Amniotic epithelial cell (primary cell): ENCODE results near the gene COX19.

DNA sequence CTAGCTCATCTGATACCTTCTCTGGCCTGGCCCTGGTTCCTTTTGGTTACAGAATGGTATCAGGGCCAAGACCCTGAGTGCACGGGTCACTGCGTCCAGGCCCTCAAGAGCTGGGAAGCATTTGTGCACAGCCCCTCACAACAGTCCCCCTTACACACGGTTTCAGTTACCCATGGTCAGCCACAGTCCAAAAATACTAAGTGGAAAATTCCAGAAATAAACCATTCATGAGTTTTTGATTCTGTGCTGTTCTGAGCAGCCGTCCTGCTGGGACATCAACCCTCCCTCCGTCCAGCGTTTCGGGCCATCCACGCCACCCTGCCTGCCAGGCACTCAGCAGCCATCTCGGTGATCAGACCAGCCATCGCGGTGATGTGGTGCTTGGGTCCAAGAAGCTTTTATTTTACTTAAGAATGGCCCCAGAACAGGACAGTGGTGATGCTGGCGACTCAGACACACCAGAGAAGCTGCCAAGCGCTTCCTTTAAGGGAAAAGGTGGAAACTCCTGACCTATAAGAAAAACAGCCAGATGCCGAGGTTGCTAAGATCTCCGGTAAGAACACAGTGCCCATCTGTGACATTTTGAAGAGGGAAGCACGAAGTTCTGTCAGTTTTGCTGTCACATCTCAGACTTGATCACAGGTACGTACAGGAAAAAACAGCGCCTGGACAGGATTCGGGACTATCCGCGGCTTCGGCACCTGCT is 8.6 kb downstream of the COX19 start:
- RRBS = no CpG with 5 or more reads among the region's 22 CpGs

- RRBS = 90% methylated on average over 6 of the region's 40 CpGs
Measured at GRCh38 chr7:967265-967934, 7.9 kb downstream of the COX19 start.

DNA sequence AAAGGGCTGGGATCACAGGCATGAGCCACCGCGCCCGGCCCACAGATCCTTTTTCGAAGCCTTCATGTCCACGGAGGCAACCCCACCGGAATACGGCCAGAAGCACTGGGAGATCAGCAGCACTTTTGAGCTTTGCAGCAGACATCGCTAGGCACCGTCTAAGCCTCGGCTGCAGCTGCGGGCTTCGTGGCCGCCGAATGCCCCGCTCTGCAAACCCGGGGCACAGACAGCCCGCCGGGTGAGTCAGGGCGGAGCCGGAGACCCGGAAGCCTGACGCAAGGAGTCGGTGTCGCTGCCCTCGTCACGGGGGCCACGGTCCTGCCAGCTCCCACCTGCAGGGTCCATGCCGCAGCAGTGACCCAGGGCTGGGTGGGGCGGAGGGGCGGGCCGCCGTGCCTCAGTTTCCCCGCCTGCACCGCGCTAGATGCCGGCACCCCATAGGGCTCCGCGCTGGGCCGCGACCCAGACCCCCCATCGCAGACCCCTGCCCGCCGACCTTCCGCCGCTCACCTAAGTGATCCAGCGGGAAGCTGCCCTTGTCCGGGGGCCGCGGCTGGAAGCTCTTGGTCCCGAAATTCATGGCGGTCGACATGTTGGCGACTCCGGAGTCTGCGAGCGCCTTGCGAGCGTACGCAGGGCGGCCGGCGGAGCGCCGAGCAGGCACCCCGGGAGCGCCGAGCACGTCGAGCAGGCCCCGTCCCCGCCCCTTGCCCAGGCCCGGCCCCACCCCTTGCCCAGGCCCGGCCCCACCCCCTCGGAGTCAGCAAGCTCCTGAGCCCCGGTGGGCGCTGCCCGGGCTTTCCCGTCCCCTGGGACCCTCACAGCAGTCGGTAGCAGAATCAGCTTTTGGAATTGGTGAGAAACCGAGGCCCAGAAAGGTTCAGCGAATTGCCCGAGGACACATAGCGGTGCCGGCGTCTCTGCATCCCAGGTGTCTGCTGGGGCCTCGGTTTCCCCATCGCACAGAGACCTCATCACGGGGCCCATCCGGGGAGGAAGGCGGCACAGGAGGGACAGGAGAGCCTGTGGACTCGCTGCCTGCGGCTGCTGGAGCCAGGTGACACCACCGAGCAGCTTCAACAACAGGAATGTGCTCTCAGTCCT is at the start of gene COX19:
Gene COX19, minus strand, starts transcription at position 632 of the 1,104 bp plus-strand sequence.
- RRBS = 10% methylated on average over 36 of the region's 93 CpGs

GRCh38 chr7:1022840-1023539 is 21.4 kb upstream of the GPR146 start:
- RRBS = no CpG with 5 or more reads among the region's 45 CpGs

GRCh38 chr7:1027012-1028008 is 17.0 kb upstream of the GPR146 start:
- RRBS = 5% methylated on average over 32 of the region's 73 CpGs

DNA sequence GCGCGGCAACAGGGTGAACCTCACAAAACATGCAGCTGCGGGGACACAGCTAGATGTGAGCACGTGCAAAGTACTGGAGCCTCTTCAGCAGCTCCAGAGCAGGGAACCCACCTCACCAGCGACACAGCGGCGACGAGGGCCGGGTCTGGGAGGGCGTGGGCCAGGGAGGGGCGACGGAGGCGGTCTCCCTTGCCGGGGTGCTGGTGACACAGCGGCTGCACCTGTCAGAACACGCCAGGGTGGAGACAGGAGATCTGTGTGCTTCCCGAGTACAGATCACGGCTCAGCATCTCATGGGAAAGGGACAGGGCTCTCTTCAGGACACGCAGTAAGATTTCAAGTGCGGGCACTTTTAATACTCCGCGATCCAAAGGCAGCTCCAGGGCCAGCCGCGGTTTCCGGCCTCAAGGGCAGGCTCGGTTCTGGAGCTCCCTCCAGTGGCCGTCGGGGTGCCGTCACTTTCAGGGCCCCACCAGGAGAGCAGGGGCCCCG is 21.2 kb downstream of the GPR146 start:
- RRBS = 35% methylated on average over 6 of the region's 30 CpGs

DNA sequence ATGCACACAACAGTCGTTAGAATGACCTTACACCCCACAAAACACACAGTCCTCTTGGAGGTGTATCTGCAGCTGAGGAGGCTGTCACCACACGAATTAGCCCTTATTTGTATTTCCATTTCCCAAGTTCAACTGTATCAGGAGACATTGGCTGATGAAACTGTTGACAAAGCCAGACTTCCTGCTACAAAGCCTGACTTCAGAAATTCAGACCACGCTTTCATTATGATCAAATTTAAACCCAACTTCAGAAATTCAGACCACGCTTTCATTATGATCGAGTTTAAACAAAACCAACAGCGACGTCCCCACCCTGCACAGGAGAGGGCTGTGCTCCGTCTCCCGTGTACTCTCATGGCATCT is 15.5 kb downstream of the GPER1 start:
- RRBS = no CpG with 5 or more reads among the region's 9 CpGs

DNA sequence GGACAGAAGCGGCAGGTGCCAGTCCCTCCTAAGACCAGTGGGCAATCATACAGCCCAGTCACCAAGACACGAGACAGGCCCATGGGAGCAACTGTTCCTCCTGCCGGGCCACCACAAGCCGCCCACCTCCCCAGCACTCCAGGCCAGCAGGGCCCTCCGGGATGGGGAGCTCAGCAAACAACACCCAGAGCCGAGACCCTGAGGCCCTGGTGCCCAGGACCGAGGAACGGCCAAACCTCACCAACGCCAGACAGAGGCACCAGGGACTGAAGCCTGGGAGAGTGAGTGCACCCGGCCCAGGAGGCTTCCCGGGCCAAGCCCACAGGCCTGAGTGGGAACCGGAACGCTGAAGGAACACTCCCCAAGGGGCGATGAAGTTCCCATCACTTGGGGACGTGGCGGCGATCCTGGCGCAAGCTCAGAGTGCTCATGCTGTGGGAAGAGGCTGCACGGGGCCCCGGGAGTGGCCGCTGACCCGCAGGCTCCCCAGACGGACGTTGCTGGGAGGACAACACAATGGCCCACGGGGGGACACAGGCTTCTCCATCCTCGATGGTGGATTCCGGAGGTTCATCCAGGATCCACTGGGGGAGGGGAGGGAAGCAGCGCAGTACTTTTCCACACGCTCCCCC is 15.0 kb downstream of the C7orf50 start:
- RRBS = 72% methylated on average over 9 of the region's 29 CpGs

DNA sequence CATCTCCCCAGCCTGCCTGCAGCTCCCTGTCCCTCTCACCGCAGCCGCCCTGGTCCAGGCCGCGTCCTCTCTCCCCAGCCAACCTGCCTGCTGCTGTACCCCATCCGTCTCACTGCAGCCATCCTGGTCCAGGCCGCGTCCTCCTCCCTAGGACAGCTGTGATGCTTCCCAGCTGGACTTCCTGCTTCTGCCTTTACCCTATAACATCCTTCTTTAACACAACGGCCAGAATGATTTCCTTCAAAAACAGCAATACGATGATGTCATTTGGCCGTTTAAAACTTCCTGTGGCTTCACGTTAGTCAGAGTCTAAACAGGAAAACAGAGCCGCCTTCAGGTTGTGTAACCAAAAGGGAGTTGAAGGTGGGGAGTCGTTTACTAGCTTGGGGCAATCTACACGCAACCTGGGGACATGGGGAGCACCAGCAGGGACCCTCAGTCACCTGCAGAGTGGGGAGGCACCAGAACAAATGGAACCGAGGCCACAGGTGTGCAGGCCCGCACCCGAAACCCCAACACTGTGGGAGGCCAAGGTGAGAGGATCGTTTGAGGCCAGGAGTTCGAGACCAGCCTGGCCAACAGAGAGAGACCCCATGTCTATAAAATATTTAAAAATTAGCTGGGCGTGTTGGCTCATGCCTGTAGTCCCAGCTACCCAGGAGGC is 32.3 kb upstream of the ZFAND2A start:
- RRBS = no CpG with 5 or more reads among the region's 20 CpGs

DNA sequence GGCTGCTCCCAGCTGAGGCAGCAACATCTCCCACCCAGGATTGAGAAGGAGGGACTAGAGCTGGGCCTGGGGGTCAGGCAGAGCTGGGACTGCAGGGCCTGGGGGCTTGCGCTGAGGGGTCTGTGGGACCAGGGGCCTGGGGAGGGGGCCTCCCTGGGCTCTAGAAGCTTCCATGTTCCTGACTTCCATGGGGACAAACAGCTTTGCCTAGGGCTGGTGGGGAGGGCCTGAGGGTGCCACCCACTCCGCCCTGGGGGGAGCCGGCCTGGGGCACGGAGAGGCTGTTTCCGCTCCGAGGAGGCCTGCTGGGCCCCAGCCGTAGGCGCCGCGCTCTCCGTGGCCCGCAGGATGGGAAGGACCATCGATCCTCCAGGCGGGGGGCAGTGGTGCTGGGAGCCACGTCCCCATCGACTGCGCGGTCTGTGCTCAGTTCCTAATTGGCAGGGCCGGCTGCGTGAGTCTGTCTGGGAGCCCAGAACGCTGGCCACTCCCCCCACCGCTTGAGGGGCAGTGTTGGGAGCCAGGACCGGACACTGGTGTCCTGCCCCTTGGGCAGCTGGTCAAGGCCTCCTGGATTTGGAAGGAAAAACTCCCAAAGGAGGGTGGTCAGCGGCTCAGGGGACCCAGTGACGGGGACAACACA is 88.6 kb downstream of the UNCX start:
- RRBS = 26% methylated on average over 5 of the region's 25 CpGs

- RRBS = 83% methylated on average over 3 of the region's 34 CpGs
Measured at GRCh38 chr7:1486701-1487246, 17.4 kb downstream of the INTS1 start.

GRCh38 chr7:1489373-1489952 is 14.7 kb downstream of the INTS1 start:
- RRBS = 96% methylated on average over 5 of the region's 27 CpGs

DNA sequence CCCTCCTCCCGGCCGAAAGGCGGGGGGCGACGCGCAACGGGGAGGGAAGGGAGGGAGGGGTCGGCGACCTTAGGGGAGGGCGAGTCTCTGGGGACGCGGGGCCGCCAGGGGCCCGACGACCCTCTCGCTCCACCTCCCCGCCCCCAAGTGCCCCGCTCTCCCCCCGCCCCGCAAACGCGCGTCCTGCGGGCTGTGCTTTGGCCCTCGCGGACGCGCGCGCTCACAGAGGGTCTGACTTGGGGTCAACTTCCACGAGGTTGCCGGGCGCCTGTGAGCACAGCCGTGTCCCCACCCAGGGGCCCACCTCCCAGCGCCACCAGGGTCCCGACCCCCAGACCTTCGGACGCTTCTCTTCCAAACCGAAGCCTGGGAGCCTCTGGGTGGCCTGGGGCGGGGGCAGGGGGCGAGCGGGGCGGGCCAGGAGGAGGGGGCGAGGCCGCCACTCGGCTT is 4.9 kb upstream of the ELFN1 start:
- RRBS = no CpG with 5 or more reads among the region's 46 CpGs

DNA sequence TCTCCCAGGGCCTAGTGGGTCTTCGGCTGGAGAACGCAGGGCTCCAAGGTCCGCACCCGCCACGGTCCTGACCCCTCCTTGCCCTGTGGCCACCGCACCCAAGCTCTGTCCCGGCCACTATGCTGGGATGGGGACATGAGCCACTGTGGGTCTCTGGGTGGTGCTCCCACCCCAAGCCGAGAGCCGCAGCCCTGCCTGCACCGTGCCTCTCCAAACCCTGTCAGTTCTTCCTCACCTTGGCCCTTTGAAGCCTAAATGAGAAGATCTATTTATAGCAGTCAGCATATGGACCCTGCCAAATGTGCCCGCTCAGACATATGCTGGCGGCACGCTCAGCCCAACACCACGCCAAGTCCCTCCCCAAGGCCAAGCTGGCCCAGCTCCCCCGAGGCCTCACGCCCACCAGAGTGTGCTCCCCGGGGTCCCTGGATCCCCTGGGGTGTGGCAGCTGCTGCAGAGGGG is 56.1 kb downstream of the ELFN1 start:
- RRBS = no CpG with 5 or more reads among the region's 17 CpGs

- RRBS = 80% methylated on average over 5 of the region's 23 CpGs
Measured at GRCh38 chr7:1741917-1742461, 71.9 kb downstream of the ELFN1 start.

DNA sequence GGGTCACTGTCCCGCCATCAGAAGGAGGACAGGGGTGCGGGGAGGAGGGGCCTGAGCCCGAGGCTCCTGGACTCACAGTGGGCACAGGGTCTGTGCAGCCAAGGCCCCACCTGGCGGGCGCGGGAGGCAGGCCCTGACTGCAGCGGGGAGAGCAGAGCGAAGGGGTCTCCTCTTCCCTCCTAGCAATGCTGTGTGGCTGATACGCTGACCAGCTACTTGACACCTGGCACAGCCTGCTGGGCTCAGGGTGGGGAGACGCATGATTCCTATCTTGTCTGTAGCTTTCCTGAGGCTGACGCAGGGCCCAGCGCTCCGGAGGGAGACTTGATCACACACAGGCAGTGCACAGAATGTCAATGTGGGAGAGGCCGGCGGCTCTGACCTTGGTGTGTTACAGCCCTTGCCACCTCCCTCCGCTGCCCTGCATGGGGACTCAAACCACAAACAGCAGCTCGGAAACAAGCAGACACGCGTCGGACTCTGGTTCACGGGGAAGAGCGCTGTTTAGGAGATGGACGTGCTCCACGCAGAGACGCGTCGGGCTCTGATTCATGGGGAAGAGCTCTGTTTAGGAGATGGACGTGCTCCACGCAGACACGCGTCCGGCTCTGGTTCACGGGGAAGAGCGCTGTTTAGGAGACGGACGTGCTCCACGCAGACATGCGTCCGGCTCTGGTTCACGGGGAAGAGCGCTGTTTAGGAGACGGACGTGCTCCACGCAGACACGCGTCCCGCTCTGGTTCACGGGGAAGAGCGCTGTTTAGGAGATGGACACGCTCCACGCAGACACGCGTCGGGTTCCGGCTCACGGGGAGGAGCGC is 175.1 kb downstream of the ELFN1 start:
- RRBS = 67% methylated on average over 1 of the region's 57 CpGs

DNA sequence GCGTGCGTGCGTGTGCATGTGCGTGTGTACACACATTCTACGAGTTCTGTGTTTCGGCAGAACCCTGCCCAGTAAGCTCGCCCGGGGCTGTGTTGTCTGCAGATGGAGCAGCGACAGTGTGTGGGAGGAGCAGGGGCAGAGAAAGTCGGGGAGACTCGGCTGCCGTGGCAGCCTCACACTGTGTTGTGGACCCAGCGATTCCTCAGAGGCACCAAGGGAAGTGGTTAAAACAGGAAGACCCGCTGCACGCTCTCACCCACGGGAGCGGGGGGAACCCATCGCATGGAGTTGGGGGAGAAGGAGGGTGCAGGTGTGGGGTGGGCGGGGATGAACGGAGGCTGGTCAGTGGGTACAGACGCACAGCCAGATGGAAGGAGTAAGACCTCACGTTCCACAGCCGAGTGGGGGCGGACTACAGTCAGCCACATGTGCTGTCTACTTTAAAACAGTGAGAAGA is 250.2 kb downstream of the ELFN1 start:
- RRBS = no CpG with 5 or more reads among the region's 24 CpGs

DNA sequence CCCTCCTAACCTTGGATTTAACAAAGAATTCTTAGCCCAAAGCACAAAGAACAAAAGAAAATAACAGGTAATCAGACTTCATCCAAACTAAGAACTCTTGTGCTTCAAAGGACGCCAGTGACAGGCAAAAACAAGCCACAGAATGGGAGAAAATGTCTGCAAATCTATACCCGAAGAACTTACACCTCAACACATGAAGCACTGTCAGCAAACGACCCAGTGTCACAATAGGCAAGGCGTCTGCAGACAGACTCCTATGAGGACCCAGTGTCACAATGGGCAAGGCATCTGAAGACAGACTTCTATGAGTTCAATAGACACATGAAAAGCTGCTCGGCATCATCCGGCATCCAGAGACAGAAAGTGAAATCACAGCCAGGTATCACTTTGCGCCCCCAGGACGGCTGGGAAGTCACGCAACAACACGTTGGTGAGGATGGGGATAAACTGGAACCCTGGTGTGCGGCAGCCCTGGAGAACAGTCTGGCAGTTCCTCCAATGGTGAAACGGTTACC is 273.2 kb downstream of the ELFN1 start:
- RRBS = no CpG with 5 or more reads among the region's 12 CpGs

- RRBS = 94% methylated on average over 6 of the region's 32 CpGs
Measured at GRCh38 chr7:1986326-1987051, 246.3 kb downstream of the MAD1L1 start.

- RRBS = 93% methylated on average over 10 of the region's 27 CpGs
Measured at GRCh38 chr7:2008872-2009621, 223.7 kb downstream of the MAD1L1 start.